Glomerular endothelial cell (primary cell): ENCODE measurements around a stretch of chr6.

DNA sequence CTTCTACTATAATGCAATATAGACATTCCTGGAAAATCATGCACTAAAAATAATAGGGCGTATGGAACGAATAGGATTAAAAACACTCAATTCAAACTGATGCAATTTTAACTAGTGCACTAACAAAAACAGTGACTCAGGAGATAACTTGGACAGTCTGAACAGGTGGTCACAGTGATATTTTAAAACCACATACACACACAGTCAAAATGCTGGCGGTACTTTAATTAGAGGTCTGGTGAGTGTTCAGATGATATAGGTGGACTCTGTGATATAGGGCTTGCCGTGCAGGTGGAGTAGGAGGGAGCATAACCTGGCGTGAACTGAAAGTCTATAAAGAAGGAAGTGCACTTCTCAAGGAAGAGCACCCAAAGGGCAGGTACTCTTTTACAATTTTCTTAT is 42.0 kb upstream of the PLN start:
- RAMPAGE, long total RNA = no peak

GRCh38 chr6:118537286-118537706 is 10.8 kb upstream of the PLN start:
- RAMPAGE, long total RNA = no peak

- RAMPAGE, long total RNA = no peak
Observed at GRCh38 chr6:118652294-118652717, 915 bp upstream of the CEP85L start.

DNA sequence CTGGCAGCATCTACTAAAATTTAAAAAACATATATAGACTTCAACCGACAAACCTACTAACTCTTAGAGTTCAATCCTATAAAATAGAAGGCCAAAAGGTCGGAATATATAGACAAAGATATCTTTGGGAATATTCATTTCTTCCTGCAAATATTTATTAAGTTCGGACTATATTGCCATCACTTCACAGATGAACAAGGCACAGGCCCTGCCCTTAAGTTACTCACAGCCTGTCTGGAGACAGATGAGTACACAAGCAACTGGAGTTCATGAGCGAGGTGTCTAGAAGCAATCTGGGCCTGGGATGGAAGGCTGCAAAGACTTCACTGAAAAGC is 56.6 kb upstream of the CEP85L start:
- RAMPAGE, long total RNA = no peak

DNA sequence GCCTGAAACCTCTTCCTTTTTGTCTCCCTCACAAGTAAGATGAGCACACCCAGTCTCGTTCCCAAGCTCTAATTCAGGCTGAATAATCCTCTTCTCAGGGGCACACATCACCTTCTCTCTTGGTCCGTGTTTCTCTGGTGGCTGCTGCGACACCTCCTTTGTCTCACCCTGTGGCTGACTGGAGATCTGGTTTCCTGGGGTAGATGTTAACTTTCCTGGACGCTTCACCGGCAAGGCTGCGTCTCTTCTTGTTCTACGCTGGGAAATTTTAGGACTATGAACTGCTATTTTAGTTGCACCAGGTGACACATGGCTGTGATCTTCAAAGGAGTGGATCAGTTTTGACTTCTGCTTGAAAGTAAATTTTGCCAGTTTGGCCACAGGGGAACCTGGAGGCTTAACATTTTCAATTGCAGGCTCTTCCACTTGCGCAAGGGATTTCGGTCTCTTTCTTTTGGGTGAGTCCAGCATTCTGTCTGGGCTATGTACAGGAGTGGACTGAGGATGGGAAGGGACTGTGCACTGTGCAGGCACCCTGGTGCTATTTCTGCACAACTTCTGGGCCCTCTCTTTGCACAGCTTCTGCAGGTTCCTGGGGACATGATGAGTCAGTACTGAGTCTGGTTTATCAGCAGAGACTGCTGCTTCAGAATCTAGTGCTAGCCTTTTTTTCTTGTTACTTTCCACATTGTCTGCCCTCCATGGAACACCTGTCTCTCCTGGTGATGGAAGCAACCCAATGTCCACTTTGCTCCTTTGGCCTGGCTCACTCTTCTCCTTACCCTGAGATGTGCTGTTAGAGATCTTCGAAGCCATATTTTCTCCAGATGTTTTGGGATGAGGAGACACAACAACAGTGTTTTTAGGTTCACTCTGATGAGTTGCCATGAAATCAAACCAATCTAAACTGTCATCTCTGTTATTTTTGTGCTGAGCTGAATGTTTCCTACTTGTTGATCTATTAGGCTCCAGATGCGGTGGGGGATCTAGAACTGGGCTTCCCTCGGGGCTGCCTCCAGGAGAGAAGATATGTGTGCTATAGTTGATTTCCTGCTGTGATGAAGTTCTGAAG is 78.5 kb upstream of the ASF1A start:
- RAMPAGE, long total RNA = no peak

DNA sequence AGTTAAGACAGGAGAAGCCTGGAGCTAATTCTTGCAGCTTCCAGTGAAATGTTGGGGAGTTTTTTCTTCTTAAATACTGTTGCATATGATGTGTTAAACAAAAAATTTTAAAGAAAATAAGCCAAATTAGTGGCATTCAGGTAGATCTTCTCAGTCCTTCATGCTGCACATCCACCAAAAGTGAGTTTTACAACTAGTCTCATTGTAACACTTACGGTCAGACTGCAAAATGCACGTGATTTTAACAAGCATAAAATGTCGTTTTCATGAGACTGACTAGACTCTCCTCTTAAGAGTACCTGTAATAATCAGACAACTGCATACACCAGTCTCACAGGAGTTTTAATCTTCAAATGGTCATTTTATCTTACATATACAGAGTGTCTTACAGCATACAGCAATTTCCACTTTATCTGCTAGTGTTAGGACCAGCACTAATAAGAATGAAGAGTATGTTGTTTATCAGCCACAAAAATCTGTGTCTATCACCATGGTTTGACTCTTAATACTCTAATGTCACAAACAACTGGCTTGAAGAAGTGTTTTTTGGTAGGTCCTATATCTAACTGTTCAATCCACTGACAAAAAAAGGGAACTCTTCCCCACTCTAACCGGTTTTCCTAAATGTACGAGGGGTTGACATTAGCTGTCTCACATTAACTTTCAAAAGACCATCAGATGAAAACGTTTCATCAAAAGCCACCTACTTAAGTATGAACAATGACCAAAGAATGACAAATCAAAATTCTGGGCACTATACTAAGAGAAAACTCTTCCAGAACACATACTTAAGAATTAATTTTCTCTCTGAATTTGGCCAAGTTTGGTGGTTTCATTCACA is 1.5 kb upstream of the ASF1A start:
- RAMPAGE, long total RNA = no peak

- RAMPAGE, long total RNA = no peak
Observed at GRCh38 chr6:118993830-118994435, 59.0 kb upstream of the MCM9 start.

DNA sequence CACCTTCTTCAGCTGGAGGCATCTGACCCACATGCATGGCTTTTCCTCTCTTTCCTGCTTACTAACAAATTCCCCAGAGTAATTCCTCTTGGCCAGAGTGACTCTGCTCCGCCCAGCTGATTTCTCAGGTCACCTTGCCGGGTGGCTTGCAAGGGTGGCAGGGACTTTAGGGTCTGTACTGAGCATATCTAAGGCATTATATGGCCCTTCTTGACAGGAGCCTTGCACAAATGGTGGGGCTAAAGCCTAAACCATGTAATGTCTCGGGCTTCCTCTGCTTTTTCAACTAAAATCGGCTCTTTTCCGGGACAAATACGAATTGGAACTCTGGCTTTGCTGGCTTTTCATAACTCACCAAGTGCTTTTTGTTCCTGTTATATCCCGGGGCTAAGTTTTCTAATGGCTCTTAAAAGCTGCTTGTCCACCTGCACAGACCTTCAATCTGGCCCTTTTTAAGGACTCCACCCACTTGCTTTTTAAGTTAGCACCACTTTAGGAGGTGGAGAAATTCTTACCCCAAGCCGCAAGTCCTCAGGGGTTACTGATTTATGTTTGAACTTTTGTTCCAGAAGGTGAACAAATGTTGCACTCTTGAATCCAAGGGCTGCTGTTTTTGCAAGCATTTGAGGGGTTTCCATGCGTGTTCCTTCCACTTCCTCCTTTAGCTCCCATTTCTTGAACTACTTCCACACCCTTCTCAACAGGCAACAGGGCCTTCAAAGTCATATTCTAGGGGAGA is 37.9 kb downstream of the FAM184A start:
- RAMPAGE, long total RNA = no peak

GRCh38 chr6:119076989-119077666 is 1.3 kb downstream of the FAM184A start:
- RAMPAGE, long total RNA = no peak

DNA sequence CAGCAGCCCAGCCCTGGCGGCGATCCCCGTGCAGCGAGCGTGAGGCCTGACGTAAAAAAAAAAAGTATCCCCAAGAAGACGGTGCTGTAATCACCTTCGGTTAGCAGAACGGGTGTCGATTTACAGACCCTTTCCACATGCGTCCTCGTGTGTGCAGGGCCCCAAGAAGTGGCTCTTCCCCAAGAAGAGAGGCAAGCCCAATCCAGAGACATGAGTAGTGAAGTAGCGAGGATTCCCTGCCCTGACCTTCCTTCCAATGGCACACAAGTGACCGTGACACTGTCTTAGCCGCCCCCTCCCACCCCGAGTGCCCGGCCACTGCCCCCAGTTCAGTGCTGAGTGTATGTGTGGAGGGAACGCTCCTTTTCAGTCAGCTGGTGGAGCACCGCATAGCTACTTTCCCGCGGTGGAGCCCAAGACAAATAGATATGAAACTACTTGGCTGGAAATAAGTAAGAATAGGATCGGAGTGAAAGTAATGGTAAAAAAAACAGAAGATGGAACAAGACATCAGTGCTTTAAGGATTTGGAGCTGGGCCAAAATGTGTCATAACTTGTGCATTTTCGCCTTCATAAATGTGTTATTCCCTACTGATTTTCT is 547 bp upstream of the FAM184A start:
- RAMPAGE, long total RNA = no peak

GRCh38 chr6:119201032-119201930 is 122.8 kb upstream of the FAM184A start:
- RAMPAGE, long total RNA = no peak

- RAMPAGE, long total RNA = no peak
Observed at GRCh38 chr6:119206713-119207222, 128.3 kb upstream of the FAM184A start.

GRCh38 chr6:119250506-119250971 is 99.0 kb downstream of the MAN1A1 start:
- RAMPAGE, long total RNA = no peak

DNA sequence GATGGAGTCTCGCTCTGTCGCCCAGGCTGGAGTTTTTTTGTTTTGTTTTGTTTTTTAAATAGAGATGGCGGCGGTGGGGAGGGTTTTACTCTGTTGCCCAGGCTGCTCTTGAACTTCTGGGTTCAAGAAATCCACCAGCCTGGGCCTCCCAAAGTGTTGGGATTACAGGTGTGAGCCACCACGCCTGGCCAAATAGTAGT is 51.9 kb downstream of the MAN1A1 start:
- RAMPAGE, long total RNA = no peak

DNA sequence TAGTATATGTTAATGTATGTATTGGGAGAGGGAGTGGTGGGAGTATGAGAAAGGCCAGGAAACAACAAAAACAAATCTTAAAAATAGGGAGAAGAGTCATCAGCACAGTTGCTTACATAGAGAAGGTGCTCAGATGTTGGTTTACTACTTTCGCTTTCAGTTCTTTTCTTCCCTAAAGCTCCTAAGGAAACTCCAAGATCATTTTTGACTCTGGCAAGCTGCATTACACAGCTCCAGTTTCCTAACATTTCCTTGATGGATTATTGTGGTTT is 117.9 kb upstream of the MAN1A1 start:
- RAMPAGE, long total RNA = no peak

GRCh38 chr6:119498335-119498757 is 148.8 kb upstream of the MAN1A1 start:
- RAMPAGE, long total RNA = no peak

- RAMPAGE, long total RNA = no peak
Observed at GRCh38 chr6:121257176-121257507, 77.1 kb downstream of the TBC1D32 start.

- RAMPAGE, long total RNA = no peak
Observed at GRCh38 chr6:121436926-121437308, 1.5 kb downstream of the GJA1 start.

- RAMPAGE, long total RNA = no peak
Observed at GRCh38 chr6:122422594-122423063, 23.2 kb downstream of the HSF2 start.

DNA sequence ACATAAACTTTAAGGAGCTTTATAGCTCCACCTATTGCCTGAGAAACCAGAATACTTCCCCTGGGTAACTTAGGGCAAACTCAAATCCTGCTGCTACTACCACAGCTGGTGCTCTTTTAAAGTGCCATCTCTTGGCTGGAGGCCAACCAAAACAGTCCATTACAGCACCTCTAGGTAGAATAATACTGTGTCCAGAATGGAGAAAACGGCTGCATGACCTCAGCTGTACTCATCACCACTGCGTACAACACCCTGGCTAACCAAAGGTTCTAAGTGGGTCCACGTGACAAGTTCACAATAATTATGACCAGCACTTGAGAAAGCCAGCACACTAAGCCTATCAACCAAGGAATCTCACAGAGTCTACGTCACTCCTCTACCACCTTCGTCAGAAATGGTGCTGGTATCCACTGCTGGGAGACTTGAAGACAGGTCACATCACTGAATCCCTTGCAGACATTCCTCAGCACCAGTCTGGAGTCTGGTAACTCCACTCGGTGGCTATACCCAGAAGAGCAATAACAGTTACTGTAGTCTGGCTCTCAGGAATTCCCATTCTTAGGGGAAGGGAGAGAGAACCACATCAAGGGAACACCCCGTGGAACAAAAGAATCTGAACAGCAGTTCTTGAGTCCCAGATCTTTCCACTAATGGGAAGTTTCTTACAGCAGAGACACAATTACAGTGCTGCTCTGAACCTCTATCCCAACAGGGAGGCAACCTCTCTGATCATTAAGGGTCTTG is 40.8 kb upstream of the PKIB start:
- RAMPAGE, long total RNA = no peak